Endodermal cell (in vitro differentiated cells): ENCODE measurements around the gene CLIP4.

DNA sequence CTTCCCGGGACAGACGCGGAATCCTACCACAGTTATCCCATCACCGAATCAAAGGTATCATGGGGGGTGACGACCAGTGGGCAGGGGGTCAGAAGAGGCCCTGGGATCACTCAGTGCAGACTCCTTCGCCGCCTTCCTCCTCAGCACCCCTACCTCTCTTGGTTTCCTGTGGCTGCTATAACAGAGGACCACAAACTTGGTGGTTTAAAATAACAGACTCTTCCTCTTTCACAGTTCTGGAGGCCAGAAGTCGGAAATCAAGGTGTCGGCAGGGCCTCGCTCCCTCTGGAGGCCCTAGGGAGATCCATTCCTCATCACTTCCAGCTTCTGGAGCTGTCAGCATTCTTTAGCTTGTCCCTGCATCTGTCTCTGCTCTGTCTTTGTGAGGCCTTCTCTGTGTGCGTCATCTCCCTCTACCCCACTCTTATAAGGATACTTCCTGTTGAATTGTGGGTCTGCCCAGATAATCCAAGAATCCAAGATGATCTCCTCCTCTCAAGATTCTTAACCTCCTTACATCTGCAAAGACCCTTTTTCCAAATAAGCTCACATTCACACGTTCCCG lies 13.6 kb upstream of the FOSL2 start:
- PRO-cap = no peak

DNA sequence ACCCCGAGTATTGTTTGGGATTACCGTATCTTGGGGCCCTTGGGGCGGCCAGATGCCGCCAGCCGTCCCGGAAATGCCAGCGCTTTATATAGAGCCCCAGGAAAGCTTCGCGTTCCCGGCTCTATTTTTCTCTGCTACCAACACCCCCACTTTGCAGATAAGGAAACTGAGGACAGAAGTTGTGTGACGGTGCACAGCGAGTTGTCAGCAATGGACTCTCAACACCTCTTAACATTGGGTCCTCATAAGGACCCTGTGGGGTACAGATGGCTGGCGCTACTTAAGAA lies 1.5 kb upstream of the FOSL2 start:
- PRO-cap = no peak

DNA sequence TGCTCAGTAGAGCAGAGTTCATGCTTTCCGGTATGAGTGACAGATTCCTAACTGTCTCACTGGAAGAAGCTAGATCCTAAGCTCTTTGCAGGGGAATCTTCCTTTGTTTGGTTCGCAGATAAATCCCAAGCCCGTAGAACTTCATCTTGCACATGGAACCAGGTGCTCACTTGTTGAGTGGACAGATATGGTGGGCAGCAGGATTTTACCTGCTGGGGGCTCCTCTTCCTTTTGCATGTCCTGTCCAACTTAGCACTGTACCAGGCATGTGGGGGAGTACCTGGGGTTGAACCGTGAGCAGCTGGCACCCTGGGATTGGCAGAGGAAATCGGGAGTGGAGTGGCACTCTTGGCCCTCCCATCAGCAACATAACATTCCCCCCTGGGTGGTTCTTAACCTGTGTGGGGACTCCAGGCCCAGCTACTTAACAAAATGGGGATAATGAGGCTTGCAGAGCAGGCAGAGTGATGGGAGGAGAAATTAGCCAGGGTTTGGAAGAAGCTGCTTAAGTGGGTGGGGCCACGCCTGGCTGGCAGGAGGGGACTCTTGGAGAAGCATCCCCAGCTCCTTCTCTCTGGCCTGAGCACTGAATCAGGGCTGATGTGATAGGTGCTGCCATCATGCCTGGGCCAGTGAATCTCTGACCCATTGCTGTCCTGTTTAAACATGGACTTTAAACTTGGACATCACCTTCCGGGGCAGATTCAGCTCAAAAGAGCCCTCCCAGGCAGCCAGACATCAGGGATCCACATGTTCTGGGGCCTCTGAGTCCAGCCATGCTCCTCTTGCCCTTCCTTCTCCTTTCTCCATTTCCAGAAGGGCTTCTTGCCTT lies 15.4 kb downstream of the FOSL2 start:
- PRO-cap = no peak

GRCh38 chr2:28414939-28415838 lies 22.5 kb downstream of the FOSL2 start:
- PRO-cap = no peak

- PRO-cap = no peak
Measured at GRCh38 chr2:28630176-28630750, 121.4 kb upstream of the PPP1CB start.

- PRO-cap = no peak
Measured at GRCh38 chr2:28643083-28643771, 108.4 kb upstream of the PPP1CB start.

DNA sequence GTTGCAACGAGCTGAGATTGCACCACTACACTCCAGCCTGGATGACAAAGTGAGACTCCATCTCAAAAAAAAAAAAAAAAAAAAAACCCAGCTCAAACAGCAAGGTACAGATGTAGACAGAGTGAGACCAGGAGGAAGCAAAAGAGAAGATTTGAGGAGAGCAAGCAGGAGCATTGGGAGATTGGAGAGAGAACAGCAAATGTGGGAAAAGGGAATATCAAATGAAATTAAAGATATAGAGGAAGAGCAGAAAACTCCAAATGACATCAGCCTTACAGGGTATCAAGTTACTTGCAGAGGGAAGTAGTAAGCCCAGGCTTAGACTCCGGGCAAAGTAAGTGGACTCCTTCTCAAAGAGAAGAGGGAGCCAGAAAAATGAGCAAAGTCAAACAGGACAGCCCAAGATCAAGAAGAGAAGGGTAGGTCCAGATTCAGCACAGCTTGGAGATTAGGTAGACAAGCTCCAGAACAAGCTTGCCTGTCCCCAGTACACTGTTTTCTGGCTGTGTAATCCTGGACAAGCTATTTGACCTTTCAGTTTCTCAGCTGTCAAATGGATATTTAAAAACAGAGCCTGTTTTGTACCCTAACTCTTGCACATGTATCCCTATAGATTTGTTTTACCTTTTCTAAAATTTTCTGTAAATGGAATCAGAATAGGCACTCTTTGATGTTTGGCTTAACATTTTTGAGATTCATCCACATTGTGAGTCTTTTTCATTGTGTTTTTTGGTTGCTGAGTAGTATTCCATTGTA lies 93.1 kb upstream of the PPP1CB start:
- PRO-cap = no peak

- PRO-cap = no peak
Measured at GRCh38 chr2:28993505-28994167, 12.5 kb downstream of the TOGARAM2 start.

DNA sequence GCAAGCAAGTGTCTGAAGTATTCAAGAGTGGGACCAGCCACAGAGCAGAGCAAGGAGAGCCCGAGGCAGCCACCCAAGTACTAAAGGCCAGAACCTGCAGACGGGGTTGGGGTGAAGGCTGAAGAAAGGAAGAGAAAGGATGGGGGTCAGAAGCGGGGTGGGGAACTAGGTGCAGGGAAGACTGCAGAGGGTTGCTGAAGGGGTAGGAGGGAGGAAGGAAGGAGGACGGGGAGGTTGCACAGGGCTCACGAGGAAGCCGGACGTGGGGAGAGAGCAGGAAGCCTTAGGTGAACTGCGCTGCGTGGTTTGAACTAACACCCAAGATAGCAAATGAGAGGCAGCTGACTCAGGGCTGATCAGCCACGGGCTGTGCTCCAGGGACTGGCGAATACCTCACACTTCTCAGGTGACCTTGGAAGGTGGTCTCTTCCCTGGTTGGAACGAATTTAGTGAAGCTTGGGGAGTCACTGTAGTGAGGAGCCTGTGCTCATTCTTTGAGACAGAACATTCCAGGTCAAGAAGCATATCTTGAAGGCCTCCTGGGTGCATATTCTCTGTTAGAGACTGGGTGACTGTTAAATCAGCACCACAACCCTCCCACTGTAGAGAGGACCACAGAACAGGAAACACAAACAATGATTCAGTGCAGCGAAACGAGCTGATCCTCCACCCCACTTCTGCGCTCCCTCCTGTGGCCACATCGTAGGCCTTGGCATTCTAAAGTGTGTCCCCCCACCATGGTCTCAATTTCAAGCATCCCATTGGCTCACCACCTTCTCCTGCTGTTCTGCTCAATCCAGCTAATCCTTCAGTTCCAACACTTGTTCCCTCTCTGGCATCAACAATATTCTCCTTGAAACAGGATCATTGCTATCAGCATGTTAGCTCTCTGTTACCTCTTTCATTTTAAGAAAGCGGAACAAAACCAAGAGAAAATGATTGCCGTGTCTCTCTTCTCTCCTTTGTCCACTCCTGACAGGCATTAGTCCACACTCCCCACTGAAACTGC lies 33.8 kb downstream of the TOGARAM2 start:
- PRO-cap = no peak

GRCh38 chr2:29016495-29017027 lies 35.5 kb downstream of the TOGARAM2 start:
- PRO-cap = no peak

DNA sequence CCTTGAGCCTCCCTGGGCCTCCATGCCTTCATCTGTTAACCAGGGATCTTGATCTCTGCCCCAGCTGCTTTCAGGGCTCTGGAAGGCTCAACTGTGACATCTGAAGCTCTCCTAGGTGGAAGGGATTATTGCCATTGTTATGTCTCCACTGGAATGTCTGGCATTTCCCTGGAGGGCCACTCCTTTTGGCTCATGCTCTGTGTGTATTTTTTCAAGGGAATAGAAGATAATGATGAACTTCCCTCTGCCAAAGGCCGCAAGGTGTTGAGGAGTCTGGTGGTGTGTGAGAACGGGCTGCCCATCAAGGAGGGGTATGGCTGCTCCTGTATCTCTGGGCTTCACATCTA lies 41.1 kb downstream of the PCARE start:
- PRO-cap = bidirectional peak, plus-strand start at position 250 of the sequence, minus-strand start at position 95 of the sequence

DNA sequence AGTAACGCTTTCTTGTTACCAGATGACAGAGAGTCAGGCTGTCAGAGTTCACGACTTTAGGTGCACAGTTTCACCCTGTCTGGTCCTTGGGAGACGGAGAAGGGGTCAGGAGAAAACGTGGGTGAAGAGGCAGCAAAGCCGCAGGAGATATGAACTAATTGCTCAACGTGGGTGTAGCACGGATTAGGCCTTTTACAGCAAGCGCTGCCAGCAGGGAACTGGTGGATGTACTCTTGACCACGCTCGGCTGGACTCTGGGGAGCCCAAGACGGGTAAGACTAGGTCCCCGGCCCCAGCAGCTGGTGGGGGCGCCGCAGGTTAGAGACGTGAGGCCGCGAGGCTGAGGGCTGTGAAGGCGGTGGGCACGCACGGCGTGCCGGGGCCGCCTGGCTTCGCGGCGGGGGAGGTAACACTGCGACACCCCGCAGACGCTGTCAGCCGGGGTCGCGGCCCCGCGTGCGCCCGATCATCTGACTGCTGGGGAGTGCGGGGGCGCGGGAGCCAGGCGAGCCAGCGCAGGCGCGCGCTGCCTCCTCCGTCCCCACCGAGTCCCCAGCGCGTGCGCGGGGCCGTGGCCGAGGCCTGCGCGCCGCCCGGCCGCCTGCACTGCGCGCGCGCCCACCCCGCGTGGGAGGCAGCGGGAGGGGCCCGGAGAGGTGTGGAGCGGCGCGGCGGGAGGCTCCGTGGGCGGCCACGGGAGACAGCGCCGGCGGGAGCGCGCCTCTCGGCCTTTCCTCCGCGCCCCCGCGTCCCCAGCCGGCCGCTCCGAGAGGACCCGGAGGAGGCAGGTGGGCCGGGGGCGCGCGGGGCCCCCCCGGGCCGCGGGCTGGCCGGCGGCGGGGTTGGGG lies at the start of gene CLIP4:
TSS of gene CLIP4 (plus strand) at position 538 of the 848 bp plus-strand sequence.
- PRO-cap = bidirectional peak, plus-strand start at position 547 of the sequence, minus-strand start at position 479 of the sequence

- PRO-cap = no peak
Measured at GRCh38 chr2:30148168-30148546, 1.4 kb downstream of the YPEL5 start.

DNA sequence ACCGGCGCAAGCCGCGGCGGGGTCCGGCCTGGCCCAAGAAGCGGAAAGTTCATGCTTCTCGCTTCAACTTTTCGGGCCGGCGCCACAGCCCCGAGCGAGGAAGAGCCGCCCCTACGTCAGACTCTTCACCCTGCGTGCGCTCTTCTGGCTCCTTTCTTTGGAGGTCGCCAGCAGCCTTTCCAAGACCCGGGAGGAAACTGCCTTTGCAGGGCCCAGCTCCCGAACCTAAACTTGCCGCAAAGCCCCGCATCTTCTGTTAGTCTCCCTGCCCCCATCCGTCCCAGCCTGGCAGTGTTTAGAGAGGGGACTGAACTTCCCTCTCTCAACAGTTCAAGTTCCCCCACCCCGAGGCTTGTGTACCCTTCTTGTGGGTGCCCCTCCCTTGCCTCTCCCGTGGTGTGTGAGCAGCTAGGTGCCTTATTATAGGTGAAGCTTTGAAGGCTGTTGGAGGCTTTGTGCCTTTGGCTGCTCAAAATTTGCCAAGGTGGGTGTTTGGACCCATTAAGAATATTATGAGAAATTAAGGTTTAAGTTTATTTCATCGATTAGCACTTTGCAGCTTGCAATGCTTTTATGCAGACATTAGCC lies 1.4 kb downstream of the LBH start:
- PRO-cap = bidirectional peak, plus-strand start at position 153 of the sequence, minus-strand start at position 199 of the sequence; unidirectional peak, minus-strand start at position 233 of the sequence

GRCh38 chr2:30403553-30403927 lies 43.5 kb upstream of the LCLAT1 start:
- PRO-cap = no peak

DNA sequence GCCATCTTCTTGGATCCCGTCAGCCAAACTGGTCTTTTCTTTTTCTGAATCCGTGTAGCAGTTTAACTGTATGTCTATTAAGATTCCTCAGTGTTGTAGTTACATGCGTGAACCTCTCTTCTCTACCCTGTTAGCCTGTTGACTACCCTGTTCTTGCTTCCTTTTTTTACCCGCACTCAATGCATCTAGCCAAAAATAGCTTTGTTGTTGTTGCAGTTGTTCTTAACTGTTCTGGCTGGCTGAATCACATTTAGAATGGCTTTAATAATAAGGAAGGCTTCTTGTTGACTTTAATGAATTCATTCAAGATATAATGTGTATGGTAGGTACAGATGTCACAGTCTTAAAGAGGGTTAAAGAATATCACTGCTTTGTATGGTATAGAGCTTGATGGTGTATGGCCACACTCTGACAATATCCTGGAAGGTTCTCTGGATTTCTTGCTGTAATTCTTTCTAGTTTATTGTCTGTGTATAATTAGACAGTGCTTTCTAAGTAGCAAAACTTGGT lies 137.2 kb downstream of the LCLAT1 start:
- PRO-cap = no peak

DNA sequence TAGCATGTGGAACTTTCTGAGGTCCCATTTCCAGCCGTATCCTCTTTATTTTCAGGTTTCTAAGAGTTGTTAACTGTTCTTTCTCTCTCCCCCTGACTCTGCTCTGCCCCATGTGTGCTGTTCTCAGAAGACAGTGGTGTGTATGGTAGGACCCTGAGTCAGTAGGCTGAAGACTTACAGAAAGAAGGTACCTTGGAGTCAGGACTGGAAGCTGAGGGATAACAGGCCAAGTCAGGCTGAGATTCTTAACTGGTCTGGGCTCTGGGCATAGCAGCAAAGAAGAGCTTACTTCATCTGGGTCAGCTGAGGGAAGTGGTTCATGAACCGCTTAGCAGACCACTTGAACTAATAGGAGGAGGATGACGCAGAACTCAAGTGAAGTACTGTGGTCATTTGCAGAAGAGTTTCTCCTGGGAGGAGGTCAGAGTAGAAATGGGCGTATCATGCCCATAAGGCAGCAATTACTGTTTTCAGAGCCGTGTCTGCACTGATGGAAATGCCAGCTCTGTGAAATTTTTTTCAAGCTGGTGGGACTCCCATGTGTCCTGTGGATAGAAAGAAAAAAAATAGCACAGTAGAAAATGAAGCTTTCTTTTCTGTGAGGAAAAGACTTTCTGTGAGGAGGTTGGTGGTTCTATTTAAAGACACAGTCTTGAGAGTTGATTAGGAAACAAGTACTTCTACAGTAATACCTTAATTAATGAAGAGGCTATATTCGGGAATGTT lies 164.6 kb downstream of the LCLAT1 start:
- PRO-cap = no peak

GRCh38 chr2:31174453-31174775 lies 36.2 kb upstream of the GALNT14 start:
- PRO-cap = no peak

DNA sequence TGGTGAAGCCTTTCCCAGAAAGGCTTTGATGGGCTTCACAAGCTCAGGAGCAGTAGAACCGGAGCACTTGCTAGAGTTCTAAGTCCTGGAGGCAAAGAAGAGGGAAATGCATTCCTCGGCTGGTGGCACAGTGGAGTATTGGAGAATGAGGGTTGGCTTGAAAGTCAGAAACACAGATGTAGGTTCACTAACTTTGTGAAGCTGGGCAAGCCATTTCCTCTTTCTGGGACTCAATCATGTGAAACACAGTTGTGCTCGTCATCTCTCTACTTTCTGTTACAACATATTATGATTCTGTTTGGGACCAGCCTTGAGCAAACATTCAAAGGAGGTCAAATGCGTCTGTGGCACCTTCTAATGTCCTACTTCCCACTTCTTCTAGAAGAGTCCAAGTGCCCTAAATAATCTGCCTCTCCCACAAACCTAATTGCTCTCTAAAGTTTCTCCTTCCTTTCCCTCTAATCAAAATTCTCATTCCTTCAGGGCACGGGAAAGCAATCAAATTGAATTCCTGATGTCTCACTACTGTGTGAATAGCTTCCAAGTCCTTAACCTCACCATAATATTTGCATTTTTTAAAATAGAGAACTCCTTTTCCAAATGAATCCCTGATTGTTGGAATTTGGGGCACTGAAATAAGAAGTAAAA lies 2.4 kb upstream of the CAPN14 start:
- PRO-cap = no peak

GRCh38 chr2:31239633-31240287 lies 5.8 kb downstream of the EHD3 start:
- PRO-cap = no peak